Neural progenitor cell (in vitro differentiated cells): ENCODE measurements around a stretch of chr6.

GRCh38 chr6:111767618-111768295 lies 105.5 kb downstream of the FYN start:
- RAMPAGE, long total RNA = no peak

DNA sequence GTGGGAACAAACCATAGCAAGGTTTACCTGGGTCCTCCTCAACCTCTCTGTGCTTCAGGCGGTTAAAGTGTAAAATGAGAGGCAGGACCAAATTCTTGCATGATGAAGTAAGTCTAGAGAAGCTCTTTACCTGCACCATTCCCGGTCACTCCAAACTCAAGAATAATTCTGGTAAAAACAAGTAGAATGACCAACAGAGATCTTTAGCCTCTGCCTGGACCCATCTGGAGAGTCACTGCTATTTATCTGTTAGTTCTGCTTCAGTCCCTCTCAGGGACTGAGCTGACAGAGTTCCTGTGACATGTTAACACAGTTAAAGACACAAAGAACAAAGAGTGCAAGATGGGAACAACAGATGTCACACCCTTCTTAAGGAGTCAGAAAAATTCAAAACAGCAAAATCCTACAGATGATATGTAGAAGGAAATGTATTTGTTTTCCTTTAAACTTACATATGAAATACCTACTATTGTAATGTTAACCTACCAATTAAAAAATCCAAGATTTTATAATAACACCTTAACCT lies 102.3 kb downstream of the FYN start:
- RAMPAGE, long total RNA = no peak

- RAMPAGE, long total RNA = no peak
These were observed 73.6 kb downstream of the FYN start for GRCh38 chr6:111799530-111800179.

- RAMPAGE, long total RNA = no peak
These were observed 62.7 kb downstream of the FYN start for GRCh38 chr6:111810296-111811266.

- RAMPAGE, long total RNA = no peak
These were observed 49.4 kb downstream of the FYN start for GRCh38 chr6:111823695-111824449.

- RAMPAGE, long total RNA = no peak
These were observed 3.2 kb downstream of the FYN start for GRCh38 chr6:111869929-111870577.

DNA sequence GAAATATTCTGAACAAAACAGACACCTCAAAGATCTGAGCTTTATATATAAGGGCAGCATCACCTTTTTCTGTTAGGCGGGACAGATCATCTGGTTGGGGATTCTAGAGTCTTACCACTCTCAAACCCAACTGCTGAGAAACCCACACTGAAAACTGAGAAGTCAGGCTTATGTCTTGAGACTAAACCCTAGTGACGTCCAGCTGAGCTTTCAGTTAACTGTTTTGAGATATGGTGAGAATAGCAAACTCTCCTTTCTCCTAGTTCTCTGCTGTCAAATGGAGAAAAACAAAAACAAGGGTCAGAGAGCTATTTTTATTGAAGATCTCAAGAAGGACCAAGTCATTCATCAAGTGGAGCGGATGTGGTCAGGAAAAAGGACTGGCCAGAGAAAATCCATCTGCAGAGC lies 63.6 kb upstream of the CCN6 start:
- RAMPAGE, long total RNA = no peak

DNA sequence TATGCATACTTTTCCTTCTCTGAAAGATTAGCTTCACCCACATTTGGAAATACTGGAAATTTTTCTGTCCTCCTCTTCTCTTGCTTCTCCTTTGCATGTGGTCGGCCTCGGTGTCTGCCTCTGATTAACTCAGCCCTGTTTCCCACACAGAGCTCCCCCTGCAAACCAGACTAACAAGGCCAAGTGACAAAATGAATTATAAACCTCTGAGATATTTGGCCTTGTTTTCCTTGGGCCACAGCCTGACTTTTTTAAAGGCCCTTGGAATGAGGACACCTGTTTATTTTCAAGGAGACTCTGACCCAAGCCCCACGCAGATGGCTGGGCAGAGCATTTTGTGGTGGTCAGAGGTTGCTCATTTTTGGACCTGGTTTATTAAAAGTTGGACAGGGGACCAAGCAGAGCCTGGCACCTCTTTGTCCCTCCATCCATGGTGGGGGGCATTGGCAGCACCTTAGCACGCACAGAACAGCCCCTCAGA lies 9.0 kb upstream of the CCN6 start:
- RAMPAGE, long total RNA = no peak

DNA sequence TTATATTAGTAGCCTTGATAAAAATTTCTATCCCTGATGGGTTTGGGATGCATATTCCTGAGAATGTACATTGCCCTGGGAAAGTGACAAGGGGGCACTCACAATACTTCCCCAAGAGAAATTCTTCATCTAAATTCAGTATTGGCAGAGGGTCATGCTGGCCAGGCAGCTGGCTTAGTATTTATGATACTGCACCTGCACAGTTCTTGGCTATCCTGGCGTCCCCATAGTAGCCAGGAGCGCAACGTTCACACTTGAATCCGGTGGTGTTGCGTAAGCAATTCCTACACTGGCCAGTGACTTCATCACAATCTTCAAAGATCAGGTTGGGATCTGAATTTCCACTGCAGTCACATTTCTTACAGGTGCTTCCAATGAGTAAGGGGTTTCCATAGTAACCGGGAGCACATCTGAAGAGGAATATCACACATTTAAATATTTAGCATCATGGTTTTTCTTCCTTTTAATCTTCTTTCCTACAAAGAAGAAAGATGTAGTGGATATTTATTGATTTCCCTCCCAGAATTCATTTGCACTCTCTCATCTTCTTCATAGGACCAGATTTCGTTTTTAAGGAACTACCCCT lies 62.8 kb downstream of the LAMA4 start:
- RAMPAGE, long total RNA = no peak

DNA sequence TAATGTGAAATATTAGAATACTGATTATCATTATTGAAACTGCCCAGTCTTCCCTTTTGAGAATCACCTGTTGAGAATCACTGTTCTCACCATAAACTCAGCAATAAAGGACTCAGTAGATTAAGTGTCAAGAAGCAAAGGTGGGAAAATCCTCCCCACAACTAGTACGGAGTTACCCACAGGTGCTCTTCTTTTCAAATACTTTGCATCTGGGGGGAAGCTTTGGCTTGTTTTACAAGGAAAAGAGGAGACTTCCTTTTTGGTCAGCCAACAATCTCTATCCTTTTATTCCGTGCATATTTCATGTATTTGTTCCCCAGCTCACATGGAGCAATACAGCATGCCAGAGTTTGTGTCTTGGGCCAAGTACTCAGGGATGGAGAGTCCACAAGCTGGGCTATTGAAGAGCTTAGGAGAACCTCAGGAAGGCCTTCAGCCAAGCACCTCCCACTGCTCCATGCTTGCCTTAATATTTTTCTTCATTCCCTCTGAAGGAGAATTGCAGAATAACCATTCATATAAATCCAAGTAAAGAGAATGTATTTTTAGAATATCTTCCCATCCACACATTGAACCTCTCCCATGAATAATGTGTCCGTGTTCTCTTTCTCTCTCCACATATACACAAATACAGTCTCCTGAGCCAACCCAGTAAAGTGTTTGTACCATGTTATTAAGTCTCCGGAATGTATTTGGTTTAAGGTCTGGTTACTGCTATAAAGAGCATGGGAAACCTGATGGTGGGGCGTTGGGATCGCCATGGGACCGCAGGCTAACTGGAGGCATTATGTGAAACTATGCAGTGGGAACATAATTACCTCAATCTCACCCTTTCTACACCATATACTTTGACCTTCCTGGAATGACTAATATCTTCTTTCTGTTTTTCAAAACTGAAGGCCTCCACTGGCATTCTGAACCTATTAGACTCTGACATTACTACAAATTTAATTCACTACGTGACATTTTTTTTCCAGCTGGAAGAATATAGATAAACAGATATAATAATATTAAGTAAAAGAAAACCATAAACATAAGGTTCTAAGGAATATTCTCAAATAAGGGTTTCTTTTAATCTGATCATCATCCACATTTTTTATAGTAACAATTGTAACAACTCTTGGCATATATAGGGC lies 3.0 kb downstream of the LAMA4 start:
- RAMPAGE, long total RNA = no peak

DNA sequence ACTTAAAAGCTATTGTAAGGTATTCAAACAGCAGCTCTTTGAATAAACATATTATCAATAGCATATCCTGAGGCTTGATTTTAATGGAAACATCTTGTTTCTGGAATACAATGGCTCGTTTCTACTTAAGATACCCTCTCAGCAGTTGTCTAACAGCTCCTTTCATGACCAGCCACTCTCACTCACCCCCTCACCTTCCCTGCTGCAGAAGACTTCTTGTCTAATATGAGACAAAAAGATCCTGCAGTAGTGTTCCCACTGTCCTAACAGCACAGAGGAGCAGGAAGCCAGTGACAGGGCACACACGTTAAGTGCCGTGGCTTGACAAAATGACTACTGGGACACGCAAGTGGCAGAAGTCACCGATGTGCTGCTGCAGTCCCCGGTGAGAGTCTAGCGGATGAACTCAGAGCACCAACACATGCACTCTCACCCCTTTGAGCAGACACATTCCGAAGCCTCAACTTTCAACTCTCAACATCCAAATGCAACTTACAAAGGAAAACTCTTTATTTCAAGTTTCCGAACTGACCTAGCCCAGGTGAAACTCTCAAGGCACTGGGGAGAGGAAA lies 985 bp downstream of the LAMA4 start:
- RAMPAGE, long total RNA = no peak

DNA sequence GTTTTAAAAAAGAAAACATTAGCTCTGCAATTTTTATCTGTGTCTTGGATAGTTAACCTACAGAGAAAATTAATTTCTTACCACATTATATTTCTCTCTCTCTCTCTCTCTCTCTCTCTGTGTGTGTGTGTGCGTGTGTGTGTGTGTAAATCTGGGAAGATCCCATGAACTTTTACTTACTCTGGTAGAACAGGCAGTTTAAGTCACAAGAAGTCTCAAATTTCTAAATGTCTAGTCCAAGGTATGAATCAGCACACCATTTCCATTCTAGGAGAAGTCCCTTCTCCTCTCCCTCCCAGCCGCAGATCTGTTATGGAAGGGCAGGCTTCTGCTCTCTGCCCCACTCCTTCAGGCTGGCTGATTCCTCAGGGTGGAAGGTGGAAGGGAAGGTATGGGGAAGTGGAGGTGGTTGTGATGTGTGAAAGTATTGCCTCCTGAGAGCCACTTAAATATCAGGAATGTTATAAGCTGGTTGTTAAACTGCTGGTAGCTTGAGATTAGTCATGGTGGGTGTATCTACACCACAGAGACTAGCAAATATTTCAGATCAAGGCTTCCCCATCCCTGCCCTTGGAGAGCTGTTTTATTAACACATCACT lies 44.4 kb upstream of the LAMA4 start:
- RAMPAGE, long total RNA = no peak

DNA sequence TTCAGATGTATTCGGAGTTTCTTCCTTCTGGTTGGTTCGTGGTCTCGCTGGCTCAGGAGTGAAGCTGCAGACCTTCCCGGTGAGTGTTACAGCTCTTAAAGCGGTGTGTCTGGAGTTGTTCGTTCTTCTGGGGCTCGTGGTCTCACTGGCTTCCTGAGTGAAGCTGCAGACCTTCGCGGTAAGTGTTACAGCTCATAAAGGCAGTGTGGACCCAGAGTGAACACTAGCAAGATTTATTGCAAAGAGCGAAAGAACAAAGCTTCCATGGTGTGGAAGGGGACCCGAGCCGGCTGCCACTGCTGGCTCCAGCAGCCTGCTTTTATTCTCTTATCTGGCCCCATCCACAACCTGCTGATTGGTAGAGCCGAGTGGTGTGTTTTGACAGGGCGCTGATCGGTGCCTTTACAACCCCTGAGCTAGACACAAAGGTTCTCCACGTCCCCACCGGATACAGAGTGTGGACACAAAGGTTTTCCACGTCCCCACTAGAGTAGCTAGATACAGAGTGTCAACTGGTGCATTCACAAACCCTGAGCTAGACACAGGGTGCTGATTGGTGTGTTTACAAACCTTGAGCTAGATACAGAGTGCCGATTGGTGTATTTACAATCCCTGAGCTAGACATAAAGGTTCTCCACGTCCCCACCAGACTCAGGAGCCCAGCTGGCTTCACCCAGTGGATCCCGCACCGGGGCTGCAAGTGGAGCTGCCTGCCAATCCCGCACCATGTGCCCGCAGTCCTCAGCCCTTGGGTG lies 341.7 kb downstream of the RFPL4B start:
- RAMPAGE, long total RNA = no peak

GRCh38 chr6:113774356-113774804 lies 82.8 kb upstream of the MARCKS start:
- RAMPAGE, long total RNA = no peak

DNA sequence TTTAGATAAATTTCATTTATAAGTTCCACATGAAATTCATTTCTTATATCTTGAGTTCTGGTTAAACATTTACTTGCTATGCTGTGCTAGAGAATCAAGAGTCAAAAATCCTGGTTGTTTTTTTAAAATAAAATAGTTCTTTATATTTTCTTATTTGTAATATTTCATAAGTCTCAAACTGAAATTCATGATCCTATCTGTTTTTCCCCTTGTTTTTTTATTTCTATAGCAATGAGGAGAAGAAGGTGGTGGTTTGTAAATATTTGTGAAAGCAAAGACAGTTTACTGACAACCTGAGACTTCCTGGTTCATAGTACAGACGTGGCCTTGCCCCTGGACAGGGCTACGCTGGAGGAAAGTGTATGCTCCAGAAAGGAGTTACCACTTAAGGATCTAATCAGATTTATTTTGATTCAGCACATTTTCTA lies 37.8 kb upstream of the MARCKS start:
- RAMPAGE, long total RNA = no peak

DNA sequence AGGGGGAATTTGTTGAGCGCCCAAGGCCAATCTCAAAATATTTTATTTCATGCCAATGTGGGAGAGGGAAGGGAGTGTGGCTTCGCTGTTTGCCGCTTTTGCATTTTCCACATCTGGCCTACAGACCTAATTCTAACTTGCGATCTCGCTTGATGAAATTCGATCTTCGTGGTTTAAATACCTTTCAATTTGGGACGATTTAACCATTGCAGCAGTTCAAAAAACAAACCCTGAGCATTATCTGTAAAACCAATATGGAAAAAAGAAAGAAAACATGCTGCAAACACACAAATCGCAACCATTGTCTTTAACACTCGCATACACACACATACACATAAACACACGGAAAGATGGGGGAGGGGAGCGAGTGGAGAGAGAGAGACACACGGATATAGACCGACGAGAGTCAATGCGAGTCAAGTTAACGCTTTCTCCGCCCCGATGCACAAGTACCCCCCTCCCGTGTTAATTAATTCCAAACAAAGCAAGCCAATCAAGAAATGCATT lies 476 bp upstream of the MARCKS start:
- RAMPAGE, long total RNA = no peak

DNA sequence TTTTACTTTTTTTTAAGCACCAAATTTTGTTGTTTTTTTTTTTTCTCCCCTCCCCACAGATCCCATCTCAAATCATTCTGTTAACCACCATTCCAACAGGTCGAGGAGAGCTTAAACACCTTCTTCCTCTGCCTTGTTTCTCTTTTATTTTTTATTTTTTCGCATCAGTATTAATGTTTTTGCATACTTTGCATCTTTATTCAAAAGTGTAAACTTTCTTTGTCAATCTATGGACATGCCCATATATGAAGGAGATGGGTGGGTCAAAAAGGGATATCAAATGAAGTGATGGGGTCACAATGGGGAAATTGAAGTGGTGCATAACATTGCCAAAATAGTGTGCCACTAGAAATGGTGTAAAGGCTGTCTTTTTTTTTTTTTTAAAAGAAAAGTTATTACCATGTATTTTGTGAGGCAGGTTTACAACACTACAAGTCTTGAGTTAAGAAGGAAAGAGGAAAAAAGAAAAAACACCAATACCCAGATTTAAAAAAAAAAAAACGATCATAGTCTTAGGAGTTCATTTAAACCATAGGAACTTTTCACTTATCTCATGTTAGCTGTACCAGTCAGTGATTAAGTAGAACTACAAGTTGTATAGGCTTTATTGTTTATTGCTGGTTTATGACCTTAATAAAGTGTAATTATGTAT lies 3.7 kb downstream of the MARCKS start:
- RAMPAGE, long total RNA = no peak

- RAMPAGE, long total RNA = no peak
These were observed 50.2 kb downstream of the HDAC2 start for GRCh38 chr6:113920693-113921231.

GRCh38 chr6:113969609-113970747 lies 970 bp downstream of the HDAC2 start:
- RAMPAGE, long total RNA = no peak

GRCh38 chr6:114425309-114425714 lies 82.5 kb upstream of the HS3ST5 start:
- RAMPAGE, long total RNA = no peak